Keratinocyte (primary cell): Measurements from ENCODE around the gene TGDS.

CAGE:
- cytosol, long polyA minus RNA = no peak
- cytosol, long polyA plus RNA = no peak
- long polyA plus RNA = no peak
- nucleus, long polyA minus RNA = no peak
- nucleus, long polyA plus RNA = no peak
These were observed 3.3 kb downstream of the SPRY2 start for GRCh38 chr13:80337519-80338094.

DNA sequence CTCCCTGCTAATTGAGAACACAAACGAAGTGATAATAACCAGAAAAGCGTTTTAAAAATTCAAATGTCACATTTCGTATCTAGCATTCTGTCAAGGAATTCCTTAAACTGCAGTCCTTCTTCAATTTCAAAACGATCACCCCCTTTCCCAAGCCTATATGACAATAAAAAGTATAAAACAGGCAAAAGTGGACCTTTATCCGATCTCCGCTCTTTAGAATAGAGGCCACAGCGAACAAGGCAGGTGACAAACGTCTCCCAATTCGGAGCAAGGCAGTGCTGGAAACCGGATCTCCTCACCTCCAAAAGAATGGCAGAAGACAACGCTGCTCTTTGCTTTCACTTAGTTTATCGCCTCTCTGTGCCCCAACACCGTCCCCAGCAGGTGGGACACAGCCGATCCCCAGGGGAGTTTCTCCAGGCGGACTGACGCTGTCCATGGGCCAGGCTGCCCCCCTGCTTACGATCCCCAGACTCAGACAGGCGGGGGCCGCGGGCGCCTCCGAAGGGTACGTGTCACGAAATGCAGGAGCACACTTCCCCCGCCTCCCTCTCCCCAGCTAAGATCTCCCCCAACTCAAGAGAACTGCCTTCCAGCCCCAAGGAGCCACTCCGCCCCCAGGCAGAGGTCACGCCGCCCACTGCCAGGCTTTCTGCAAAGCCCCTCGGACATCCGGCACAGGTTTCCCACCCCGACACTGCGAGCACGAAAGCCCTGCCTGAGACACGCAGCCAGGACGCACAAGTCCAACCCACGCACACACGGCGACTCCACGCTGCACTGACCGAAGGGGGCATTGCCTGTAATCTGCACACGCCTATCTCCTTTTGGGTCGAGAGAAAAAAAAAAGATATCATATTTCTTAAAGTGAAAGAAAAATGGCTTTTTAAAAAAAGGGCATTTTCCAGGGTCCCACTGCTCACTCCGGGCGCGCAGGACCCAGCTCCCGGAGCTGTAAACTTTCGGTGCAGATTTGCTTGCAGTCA, 2.1 kb downstream of the SPRY2 start:
CAGE:
- cytosol, long polyA minus RNA = no peak
- cytosol, long polyA plus RNA = no peak
- long polyA plus RNA = no peak
- nucleus, long polyA minus RNA = no peak
- nucleus, long polyA plus RNA = no peak

DNA sequence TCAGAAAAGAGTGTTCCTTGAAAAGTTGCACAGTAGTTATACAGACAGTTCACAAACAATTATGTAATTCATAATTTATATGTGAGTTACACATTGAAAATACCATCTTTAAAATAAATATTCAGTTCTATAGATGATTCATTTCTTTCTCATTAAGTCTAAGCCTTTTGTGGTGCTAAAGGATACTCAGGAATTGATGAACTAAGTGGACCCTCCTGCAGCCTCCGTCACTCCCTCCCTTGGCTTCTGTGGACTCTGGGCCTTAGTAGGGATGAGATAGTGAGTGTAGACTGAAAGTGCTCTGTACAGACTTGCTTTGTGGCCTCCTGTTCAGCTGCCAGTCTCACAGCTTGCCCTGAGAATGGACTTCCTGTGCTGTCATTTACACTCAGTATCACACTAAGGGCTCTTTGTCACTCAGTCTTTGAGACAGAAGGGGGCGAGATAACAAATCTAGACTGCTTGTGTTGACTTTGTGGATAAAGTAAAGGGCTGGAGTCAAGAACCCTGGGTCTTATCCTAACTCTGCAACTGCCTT, 20.8 kb upstream of the SPRY2 start:
CAGE:
- cytosol, long polyA minus RNA = no peak
- cytosol, long polyA plus RNA = no peak
- long polyA plus RNA = no peak
- nucleus, long polyA minus RNA = no peak
- nucleus, long polyA plus RNA = no peak

CAGE:
- cytosol, long polyA minus RNA = no peak
- cytosol, long polyA plus RNA = no peak
- long polyA plus RNA = no peak
- nucleus, long polyA minus RNA = no peak
- nucleus, long polyA plus RNA = no peak
These were observed 117.7 kb upstream of the SPRY2 start for GRCh38 chr13:80458516-80459047.

DNA sequence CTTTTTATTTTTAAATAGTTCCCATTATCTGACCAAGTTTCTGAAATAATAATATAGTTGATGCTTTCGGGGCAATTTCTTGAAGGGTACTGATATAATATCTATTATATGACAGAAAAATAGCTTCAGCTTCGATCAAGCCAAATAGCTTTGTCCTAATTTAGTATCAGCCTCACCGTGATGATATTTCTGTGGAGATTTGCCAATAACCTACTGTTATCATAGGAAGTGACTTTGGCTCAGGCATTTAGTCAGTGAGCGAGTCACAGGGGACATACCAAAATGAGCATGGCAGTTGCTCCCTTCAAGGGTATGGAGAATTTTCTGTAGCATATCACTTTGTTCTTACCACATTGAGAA, 767.5 kb upstream of the SLITRK1 start:
CAGE:
- cytosol, long polyA minus RNA = no peak
- cytosol, long polyA plus RNA = no peak
- long polyA plus RNA = no peak
- nucleus, long polyA minus RNA = no peak
- nucleus, long polyA plus RNA = no peak

DNA sequence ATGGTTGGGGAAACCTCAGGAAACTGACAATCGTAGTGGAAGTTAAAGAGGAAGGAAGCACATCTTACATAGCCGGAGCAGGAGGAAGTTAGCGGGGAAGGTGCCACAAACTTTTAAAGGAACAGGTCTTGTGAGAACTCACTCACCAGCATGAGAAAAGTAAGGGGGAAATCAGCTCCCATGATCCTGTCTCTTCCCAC, 315.8 kb downstream of the SLITRK6 start:
CAGE:
- cytosol, long polyA minus RNA = no peak
- cytosol, long polyA plus RNA = no peak
- long polyA plus RNA = no peak
- nucleus, long polyA minus RNA = no peak
- nucleus, long polyA plus RNA = no peak

GRCh38 chr13:90495499-90495807, 903.0 kb upstream of the GPC5 start:
CAGE:
- cytosol, long polyA minus RNA = no peak
- cytosol, long polyA plus RNA = no peak
- long polyA plus RNA = no peak
- nucleus, long polyA minus RNA = no peak
- nucleus, long polyA plus RNA = no peak

DNA sequence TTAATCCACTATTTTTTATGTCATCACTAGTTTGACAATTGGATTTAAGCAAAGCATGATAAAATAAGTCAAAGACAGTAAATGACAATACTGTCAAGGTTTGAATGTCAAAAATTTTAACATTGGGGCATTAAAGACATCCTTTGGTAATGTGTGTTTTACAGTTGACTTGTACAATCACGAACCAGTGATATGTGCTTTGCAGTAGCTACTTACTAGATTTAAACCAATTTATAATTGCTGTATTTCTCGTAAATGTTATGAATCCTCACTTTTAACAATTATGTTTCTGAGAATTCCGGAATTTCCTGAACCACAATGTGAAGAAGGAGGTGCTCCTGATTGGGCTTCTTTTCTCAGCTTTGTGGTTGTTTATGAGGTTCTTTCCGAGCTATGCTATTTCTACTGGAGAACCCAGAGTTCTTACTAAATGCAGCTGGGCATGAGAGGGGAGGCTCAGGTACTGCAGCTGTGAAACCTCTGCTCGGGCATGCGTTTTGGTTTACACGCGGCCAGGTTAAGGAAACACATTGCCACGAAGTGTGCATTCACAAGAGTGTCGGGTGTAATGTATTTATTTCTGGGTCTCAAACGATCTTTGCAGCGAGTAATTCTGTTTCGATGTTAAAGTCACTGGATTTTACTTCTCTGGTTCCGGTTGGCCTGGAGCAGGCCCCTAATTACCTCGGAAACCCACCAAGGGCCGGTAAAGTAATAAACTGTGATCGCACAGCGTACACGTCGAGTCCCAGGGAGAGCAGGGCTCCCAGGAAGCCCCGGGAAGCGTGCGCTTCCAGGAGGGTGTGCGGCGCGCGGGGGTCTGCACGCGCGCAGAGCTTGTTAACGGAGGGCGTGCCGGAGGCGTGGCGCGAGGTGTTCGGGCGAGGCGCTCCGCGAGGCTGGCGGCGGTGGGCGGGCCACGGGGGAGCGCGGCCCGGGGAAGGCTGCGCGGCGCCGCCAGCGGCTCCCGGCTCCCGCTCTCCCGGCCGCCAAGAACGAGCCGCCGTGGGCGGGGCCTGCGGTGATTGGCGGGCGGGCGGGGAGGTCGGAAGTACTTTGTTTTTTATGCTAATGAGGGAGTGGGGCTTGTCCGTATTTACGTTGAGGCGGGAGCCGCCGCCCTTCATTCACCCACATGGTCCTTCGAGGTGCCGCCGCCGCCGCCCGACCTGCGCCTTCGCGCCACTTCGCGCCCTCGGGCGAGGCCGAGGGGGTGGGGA, 51.4 kb upstream of the GPC5 start:
CAGE:
- cytosol, long polyA minus RNA = no peak
- cytosol, long polyA plus RNA = no peak
- long polyA plus RNA = no peak
- nucleus, long polyA minus RNA = no peak
- nucleus, long polyA plus RNA = no peak

DNA sequence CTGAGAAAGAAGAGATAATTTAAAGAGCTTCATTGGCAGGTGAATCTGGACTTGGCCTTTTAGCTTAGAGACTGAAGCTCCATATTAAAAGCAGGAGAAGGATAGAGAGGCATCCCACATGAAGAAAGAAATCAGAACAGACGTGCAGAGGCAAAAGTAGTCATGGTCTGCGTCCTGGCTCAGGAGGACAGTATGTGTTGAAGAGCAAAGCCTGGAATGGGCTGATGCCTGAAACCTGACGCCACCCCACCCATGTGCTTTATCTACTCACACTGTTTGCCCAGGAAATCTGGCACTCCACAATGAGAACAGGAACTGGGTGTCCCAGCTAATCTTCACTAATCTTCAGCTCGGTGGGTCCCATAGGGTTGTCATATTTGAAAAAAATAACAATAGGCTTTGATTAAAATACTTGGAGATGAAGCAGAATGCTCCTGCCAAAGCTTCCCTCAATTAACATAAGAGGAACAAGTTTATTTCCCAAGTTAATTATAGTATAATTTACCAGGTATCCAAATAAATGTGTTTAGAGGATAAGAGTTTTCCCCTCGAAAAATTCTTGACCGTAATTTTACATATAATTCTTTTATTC, 549.0 kb upstream of the GPC6 start:
CAGE:
- cytosol, long polyA minus RNA = no peak
- cytosol, long polyA plus RNA = no peak
- long polyA plus RNA = no peak
- nucleus, long polyA minus RNA = no peak
- nucleus, long polyA plus RNA = no peak

GRCh38 chr13:93227762-93228726, 1.4 kb downstream of the GPC6 start:
CAGE:
- cytosol, long polyA minus RNA = no peak
- cytosol, long polyA plus RNA = no peak
- long polyA plus RNA = no peak
- nucleus, long polyA minus RNA = no peak
- nucleus, long polyA plus RNA = no peak

CAGE:
- cytosol, long polyA minus RNA = no peak
- cytosol, long polyA plus RNA = no peak
- long polyA plus RNA = no peak
- nucleus, long polyA minus RNA = no peak
- nucleus, long polyA plus RNA = no peak
These were observed 17.4 kb downstream of the GPC6 start for GRCh38 chr13:93244025-93244429.

GRCh38 chr13:94548806-94549684, 46.9 kb downstream of the TGDS start:
CAGE:
- cytosol, long polyA minus RNA = no peak
- cytosol, long polyA plus RNA = no peak
- long polyA plus RNA = no peak
- nucleus, long polyA minus RNA = no peak
- nucleus, long polyA plus RNA = no peak

GRCh38 chr13:94595972-94596499, at the start of gene TGDS:
TSS of gene TGDS (minus strand) at chr13:94596152.
CAGE:
- cytosol, long polyA minus RNA = start-site peak on the minus strand at chr13:94596152-94596179, 15 reads
- cytosol, long polyA plus RNA = no peak
- long polyA plus RNA = start-site peak on the minus strand at chr13:94596139-94596155, 61 and 56 reads in 2 replicates
- nucleus, long polyA minus RNA = no peak
- nucleus, long polyA plus RNA = start-site peak on the minus strand at chr13:94596094-94596156, 41 and 45 reads in 2 replicates; start-site peak on the minus strand at chr13:94596213-94596293, 56 and 83 reads in 2 replicates

GRCh38 chr13:94599666-94600387, 1.8 kb upstream of the GPR180 start:
CAGE:
- cytosol, long polyA minus RNA = no peak
- cytosol, long polyA plus RNA = no peak
- long polyA plus RNA = no peak
- nucleus, long polyA minus RNA = no peak
- nucleus, long polyA plus RNA = no peak

GRCh38 chr13:94710348-94710855, 1.9 kb downstream of the SOX21 start:
CAGE:
- cytosol, long polyA minus RNA = no peak
- cytosol, long polyA plus RNA = no peak
- long polyA plus RNA = no peak
- nucleus, long polyA minus RNA = no peak
- nucleus, long polyA plus RNA = no peak

DNA sequence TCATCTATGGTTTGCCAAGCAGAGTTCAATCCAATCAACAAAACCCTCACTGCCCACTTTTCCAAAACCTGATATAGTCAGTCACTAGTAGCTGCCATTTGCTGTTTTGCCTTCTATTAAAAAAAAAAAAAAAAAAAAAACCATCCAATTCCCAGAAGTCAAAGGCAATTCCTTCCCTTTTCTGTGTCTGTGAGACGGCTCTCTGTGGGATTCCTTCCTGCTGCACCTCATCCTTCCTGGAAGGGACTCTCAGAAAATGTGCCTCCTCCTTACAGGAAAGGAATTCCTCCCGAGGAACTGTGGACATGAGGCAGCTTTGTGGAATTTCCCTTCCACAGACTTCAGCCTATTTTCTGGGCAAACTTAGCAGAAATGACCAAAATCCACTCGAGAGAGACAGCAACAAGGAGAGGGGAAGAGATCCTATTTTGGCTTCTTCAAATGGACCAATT, 20.8 kb downstream of the ABCC4 start:
CAGE:
- cytosol, long polyA minus RNA = no peak
- cytosol, long polyA plus RNA = no peak
- long polyA plus RNA = no peak
- nucleus, long polyA minus RNA = no peak
- nucleus, long polyA plus RNA = no peak

DNA sequence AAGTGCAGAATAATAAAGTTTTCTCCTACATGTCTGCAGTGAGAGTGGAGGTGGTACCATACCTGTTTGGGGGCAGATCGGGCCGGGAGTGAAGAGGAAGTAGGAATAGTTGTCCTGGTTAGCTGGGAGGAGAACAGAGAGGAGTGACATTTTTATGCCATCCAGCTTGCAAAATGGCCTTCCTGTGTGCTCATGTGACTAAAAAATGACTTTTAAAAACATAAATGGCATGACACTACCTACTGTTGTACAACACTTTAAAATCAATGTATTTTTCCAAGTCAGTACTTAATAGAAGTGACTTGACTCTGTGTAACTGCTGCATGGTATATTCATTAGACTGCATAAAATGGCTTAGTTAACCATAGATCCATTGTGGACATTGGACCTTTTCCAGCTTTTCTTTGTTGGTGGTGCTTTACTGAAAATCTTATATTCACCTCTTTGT, 1.9 kb downstream of the CLDN10 start:
CAGE:
- cytosol, long polyA minus RNA = no peak
- cytosol, long polyA plus RNA = no peak
- long polyA plus RNA = no peak
- nucleus, long polyA minus RNA = no peak
- nucleus, long polyA plus RNA = no peak

CAGE:
- cytosol, long polyA minus RNA = no peak
- cytosol, long polyA plus RNA = no peak
- long polyA plus RNA = no peak
- nucleus, long polyA minus RNA = no peak
- nucleus, long polyA plus RNA = no peak
These were observed 11.7 kb downstream of the OXGR1 start for GRCh38 chr13:96982481-96983163.

DNA sequence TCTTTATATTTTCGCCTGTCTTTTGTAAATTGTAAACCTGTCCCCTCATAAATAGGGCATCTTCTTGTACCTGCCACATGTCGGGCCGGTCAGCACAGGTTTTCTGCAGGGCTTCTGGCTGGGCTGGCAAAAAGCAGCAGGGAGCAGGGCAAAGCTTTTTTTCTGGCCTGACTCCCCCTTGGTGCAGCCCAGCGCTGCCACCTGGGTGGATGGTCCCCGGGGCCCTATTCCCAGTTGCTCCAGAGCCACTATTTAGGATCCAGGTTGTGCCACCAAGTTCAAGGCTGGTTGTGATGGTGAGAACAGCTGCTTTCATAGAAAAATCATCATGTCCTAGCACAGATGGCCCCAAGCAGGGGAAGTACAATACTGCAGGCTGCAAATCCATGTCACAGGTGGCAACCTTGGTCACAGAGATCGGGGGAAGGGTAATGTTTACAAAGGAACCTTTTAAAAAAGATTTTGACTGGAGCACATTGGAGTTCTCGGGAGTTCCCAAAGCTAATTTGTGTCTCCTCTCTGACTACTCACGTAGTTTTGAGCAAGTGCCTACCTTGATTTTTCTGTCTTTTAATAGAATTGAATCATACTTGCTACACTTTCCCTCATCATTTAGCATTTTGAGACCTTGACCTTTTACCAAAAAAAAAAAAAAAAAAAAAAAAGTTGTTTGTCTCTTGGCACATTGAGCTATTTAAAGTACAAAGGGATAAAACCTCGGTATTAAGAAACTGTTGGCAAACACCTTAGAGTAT, 2.0 kb downstream of the MBNL2 start:
CAGE:
- cytosol, long polyA minus RNA = no peak
- cytosol, long polyA plus RNA = no peak
- long polyA plus RNA = no peak
- nucleus, long polyA minus RNA = no peak
- nucleus, long polyA plus RNA = no peak

DNA sequence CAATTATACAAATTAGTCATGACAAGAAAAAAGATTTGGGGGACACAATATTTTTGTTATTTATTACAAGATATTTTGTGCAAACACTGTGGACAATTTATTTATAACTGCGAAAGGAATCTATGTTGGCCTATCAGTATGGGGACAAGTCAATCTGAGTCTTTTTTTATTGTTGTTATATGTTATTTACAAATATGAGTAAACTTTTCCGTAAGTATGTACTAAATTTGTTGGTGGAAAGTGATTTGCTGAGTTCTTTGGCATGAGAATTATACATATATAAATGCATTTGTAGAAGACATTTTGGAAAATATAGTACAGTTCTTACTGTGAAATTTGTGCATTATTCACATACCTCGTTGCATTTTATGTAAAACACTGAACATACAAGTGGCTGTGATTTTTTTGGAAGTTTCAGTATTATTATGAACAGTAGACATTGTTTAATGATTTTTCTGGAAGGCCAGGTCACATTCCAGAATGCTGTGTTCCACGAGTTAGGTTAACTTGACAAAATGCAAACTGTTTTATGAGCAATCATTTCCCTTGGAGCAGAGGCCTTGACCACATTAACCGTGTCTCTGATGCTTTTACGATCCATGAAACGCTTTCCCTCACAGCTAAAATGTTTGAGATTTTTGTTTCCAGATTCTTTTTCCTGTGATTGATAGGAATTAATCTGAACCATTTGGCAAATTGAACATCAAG, 57.6 kb downstream of the MBNL2 start:
CAGE:
- cytosol, long polyA minus RNA = no peak
- cytosol, long polyA plus RNA = no peak
- long polyA plus RNA = no peak
- nucleus, long polyA minus RNA = no peak
- nucleus, long polyA plus RNA = no peak